Renal cortical epithelial cell (primary cell): ENCODE measurements around the gene ZFAND4.

GRCh38 chr10:44857582-44857991, 53.5 kb upstream of the TMEM72 start:
- RRBS = no CpG with 5 or more reads among the region's 6 CpGs

- RRBS = no CpG with 5 or more reads among the region's 4 CpGs
These were observed 28.9 kb upstream of the TMEM72 start for GRCh38 chr10:44882376-44882575.

DNA sequence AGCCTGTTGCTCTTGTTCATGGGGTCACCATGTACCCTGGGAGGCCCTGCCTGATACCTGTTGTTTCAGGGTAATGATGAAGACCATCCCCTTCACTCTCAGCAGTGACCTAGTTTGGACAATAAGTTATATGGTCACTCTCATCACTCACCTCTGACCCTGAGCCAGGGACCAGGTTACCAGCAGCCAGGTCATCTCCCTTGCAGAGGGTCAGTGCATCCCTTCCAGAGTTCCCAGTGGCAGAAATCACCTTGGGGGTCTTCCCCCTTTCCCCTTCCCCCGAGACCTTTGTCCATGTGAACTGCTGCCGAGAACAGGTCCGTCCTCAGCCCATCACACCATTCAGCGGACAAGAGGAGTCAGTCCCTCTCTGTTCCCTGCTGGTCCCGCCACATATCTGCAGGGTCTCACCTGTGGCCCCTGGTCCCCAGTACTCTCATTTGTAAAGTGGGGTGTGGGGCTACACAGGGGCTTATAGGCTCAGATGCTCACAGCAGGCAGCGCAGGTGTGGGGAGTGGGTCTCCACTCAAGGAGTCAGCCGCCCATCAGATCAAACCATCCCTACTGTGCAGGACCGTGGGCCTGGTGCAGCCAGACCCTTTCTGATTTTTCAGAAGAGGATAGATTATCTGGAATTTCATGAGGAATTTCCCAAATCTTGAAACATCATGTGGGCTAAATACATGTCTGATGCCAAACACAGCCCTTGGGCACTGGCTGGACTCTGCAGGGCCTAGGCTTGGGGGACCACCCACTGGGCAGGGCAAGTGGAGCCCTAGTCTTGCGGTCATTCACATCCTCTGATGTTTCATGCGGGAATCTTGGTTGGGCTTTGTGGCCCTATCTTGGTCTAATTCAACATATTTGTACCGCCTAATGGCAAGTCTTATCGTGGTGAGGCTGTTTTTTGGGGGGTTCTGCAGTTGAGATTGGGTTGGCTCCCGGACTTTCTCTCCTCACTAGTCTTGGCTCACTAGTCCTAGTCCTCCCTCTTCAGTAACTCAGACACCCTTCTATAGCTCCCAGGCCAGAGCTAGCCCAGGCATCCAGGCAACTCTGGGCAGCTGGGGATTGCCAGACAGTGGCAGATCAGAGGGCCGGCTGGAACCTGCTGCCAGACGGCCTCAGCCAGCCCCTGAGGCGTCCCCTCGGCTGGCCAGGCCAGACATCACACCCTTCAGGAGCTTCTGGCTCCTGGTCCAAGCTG, 6.4 kb downstream of the DEPP1 start:
- RRBS = no CpG with 5 or more reads among the region's 17 CpGs

DNA sequence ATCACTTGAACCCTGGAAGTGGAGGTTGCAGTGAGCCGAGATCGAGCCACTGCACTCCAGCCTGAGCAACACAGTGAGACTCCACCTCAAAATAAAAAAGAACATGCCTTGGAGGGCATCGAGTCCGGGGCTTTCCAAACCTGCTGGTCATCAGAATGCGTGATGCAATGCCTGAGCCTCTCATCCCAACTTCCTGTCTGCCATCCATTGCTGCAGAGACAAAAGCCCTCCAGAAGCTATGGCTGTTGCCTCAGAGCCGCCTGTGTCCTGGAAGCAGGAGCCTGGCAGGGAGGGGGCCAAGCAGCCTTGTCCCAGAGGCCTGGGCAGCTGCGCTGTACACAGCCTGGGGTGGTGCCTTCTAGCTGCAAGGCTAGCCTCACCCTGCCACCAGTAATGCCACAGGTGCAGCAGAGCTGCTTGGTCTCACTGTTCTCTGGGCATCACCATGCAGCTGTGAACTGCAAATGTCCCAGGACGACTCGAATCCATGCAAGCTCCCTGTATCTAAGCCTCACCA, 6.9 kb downstream of the ALOX5 start:
- RRBS = no CpG with 5 or more reads among the region's 9 CpGs

DNA sequence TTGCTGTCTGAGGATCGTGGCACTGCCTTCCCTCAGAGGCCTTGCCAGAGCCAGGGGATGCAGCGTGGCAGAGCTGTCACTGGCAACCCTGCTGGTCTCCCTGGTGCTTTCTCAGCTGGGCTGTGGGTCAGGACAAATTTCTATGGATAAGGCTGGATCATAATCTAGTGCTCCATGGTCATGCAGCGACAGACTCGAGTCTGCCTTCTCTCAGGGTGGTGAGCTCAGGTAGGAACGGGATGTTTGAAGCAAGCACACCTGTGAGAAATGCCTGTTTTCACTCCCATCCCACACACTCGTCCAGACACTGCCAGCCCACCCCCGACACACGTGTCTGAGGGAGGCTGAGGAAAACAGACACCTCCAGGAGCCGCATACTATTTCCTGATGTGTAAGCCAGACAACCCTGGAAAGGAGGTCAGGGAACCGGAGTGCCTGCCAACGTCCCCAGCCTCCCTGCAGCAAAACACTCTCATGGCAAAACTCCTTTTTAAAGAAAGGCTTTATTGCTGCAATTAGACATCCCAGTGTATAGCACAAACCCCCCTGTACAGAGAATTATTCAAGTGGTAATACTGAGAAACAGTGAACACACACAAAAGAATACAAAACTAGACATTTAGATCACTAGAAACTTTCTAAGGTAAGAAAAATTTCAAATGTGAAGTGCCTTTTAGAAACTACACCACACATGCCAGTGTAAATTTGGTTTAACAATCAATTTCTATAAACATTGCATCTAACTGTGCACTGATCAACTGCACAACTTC, 80.3 kb downstream of the ALOX5 start:
- RRBS = no CpG with 5 or more reads among the region's 11 CpGs

- RRBS = no CpG with 5 or more reads among the region's 4 CpGs
These were observed 74.7 kb downstream of the MARCHF8 start for GRCh38 chr10:45460445-45460831.

DNA sequence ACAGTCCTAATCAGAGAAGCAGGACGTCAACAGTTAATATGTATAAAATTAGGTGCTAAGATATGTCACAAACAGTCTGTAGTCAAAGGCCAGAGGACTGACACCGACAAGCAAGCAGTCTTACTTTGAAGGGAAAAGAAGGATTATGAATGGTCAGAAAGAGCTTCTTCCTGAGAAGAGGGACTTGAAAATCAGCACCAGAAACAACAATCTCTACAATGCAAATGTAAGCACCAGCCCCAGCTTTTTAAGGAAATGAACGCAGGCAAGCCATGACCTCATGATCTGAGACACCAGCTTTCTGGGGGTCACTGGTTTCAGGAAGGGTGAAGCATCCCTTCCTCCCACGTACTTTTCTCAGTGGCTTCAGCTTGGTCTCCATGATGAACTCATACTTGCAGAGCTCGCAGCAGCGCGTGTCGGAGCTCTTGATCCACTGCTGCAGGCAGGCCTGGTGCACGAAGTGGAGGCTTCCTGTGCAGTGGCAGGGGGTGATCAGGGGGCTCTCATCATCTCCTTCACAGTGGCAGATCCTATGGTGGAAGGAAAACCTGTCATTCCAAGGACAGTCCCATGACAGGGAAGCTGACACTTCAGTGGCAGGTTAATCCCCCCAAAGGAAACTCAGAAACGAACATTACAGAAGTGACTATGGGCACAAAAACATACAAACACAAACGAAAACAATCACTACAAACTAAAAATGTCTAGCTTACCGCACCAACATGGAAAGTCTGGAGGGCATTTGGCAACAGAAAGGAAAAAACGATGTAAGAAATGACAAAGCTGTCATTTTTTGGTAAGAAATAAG, 74.1 kb downstream of the MARCHF8 start:
- RRBS = no CpG with 5 or more reads among the region's 13 CpGs

- RRBS = 2% methylated on average over 30 of the region's 100 CpGs
These were observed at the start of gene ZFAND4 for GRCh38 chr10:45672040-45673066. Gene ZFAND4, minus strand, starts transcription at chr10:45672772.

DNA sequence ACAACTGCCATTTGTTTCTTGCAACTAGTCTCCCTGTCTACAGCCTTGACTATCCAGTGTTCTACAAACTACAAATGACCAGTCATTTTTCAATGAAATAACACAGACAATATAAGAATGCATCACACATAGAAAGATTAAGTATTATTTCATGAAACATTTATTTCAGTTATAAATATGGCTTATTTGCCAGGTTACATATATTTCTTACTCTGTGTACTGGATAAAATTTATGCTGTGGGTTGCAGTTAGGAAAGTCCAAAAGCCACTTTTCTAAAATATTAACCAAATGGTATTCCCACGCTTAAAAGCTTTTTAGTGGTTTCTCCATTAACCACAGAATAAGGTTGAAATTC, 2.6 kb upstream of the TIMM23 start:
- RRBS = no CpG with 5 or more reads among the region's 1 CpG

DNA sequence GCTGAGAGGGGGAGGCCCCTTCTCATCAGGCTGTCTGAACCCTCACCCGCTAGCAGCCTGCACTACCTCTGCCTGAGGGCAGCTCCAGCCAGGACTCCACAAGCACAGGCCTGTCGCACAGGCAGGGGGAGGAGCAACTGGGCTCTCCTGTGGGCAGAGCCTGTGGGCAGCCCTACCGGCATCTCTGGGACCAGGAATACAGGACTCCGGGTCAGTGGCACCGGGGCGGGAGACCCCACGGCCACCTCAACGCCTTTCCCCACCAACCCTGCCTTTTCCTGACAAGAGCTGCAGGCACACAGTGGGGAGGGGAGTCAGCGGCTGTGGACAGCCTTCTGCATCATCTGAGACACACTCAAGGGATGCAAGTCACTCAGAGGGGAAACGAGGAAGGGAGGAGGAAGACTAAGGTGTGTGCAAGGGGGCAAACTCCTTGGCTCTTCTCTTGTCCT, 49.4 kb upstream of the MSMB start:
- RRBS = no CpG with 5 or more reads among the region's 10 CpGs

DNA sequence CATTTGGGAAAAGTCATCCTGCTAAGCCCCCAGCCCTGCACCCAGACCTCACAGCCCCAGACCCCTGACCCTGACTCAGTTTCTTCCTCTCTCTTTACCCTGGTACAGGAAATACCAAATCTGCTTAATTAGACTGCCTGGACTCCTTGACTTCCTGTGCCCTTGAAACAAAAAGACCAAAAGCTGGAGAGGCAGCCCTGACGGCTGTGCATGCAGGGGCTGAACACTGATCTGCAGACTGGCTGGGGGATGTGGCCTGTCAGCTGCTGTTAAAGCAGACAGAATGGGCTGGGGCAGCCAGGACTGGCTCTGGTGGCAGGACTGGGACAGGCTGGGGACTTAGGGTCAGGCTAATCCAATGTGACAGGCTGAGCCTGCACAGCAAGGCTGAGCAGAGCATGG, 14.8 kb upstream of the ANTXRL start:
- RRBS = no CpG with 5 or more reads among the region's 1 CpG

- RRBS = no CpG with 5 or more reads among the region's 10 CpGs
These were observed 13.3 kb downstream of the ANTXRL start for GRCh38 chr10:46299969-46300547.

GRCh38 chr10:47183311-47184114, 116.5 kb upstream of the GDF10 start:
- RRBS = no CpG with 5 or more reads among the region's 13 CpGs

- RRBS = no CpG with 5 or more reads among the region's 6 CpGs
These were observed 18.6 kb upstream of the ZNF488 start for GRCh38 chr10:47402554-47403325.

- RRBS = no CpG with 5 or more reads among the region's 3 CpGs
These were observed 63.7 kb downstream of the MAPK8 start for GRCh38 chr10:48369972-48370820.

DNA sequence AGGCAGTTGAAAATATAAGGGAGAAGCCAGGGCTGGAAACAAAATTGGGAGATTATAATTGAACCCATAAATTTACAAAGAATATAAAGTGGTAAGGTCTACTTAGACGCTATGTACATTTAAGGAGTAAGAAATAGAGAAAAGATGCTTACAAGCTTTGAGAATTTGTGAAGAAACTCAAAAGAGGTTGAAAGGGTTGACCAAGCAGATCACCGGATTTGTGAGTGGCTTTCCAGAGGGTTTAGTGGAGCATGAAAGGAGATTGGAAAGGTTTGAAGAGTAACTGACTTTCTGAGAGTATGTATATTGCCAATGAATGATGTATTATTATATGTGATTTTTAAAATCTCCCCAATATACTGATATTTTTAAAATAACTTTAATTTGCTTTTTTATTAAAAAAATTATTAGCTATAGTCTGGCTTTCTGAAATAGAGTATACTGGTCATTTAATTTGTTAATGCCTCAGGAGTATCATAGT, 64.4 kb downstream of the MAPK8 start:
- RRBS = no CpG with 5 or more reads among the region's 2 CpGs

- RRBS = no CpG with 5 or more reads among the region's 9 CpGs
These were observed 129.6 kb downstream of the MAPK8 start for GRCh38 chr10:48435791-48436800.

- RRBS = no CpG with 5 or more reads among the region's 3 CpGs
These were observed 136.7 kb downstream of the ARHGAP22 start for GRCh38 chr10:48468053-48468790.

- RRBS = no CpG with 5 or more reads among the region's 7 CpGs
These were observed 2.1 kb upstream of the ARHGAP22 start for GRCh38 chr10:48606712-48607600.

DNA sequence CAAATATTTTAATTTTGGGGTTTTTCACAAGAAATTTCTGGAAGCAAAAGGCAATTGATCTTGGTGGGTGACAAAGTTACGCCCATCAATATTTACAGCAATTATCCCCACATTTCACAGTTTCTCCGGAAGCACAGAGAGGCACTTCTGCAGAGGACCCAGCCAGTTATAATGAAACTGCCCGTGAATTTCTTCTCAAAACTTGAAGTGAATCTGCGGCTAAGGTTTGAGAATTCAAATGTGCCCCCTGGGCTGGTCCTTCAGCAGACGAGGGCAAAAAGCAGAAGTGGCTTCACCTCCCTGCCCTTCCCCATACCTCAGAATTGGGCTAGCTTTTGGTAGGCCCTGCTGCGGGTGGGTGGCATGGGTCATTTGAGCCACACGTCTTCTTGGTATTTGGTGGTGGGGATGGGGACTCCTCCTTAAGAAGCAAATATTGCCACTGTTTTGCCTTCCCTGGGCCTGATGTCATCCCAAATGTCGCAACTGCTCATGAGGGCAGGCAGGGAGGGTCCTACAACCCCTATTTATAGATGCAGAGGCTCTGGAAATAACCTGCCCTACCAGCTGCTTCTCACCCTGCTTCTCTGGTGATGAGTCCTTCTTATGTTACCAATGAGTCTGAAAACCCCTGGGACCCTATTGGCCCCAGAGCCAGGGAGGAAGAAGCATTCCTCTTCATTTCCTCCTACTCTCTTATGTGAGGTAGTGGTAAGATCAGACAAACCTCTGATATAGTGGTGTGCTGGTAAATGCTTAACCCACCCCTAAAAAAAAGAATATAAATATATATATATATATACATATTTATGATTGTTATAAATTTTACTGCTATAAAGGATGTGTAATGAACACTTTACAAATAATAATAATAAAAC, 16.5 kb upstream of the WDFY4 start:
- RRBS = no CpG with 5 or more reads among the region's 8 CpGs